Osteoblast (primary cell): ENCODE results near the gene TLR4.

DNA sequence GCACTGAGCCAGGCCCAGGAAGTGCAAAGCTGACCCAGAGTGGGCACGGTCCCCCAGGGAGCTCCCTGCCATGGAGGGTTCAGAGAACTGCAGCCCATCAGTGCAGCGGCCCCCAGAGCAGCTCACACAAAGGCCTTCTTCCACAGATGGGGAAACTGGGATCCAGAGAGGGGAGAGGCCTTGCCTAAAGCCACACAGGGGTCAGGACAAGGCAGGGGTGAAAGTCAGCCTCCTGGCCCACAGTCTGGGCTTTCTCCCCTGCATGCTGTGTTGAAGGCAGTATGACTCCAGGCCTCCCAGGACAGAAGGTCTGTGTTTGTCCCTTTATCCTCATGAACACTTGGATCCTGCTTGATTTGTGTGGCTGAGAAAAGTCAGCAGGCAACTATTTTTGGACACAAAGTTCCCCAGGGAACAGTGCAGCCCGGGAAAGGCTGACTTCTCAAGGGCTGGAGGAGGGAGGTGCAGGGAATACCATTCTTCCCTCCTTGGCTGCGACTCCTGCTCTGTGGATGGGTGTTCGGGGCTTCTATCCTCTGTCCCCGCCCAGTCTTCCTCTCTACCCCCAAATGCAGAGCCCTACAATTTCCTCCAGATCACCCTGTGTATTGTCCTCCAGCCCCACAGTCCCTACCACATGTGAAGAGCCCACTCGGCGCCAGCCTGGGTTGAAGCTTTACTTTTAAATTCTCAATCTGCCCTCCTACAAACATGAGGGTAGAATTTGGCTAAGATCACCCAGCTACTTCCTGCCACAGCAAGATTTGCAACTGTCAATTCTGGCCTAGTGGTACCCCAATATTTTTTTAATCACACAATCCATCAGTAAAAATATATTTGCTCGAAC lies 4.2 kb downstream of the AKNA start:
- CAGE, long polyA plus RNA = no peak
- RRBS = no CpG with 5 or more reads among the region's 9 CpGs

DNA sequence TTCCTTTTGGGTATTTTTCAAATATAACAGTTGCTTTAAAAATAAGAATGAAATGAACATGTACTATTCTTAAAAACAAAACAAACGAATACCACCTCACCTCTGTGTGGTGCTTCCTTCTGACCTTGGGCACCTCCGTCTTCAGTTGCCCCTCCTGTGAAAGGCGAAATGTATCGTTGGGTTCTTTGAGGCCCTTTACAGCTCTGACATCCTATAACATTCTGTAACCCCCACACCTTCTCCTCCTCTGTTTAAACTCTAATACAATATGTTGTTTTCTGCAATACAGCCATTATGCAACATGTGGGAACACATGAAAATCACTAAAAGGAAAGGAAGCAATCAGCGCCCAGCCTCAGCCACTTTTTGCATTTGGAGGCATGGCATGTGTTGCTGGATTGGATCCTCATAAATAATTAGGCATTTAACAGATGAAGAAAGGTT lies 6.5 kb upstream of the AKNA start:
- CAGE, long polyA plus RNA = no peak
- RRBS = no CpG with 5 or more reads among the region's 5 CpGs

DNA sequence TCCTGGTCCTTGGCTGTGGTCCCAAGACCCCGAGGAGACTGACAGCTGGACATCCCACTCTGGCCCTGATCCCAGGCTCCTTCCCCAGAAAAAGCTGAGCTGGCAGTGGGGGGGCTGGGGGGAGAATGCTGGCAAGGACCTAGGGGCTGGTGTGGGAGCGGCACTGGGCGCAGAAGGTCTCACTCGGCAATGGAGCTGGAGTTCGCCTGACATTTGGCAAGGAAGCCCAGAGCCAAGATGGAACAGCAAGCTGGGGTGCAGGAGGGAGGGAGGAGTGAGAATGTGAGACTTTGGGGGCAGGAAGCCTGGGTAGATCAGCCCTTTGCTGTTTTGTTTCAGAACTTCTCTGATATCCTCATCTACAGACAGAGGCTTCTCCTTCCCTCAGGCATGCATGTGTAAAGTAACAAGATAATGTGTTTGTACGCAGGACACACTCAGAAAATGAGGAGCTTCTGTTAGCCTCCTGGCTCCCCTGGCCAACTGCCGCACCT lies 7.1 kb upstream of the AKNA start:
- CAGE, long polyA plus RNA = no peak
- RRBS = no CpG with 5 or more reads among the region's 7 CpGs

- CAGE, long polyA plus RNA = no peak
- RRBS = no CpG with 5 or more reads among the region's 16 CpGs
Measured at GRCh38 chr9:114402359-114403087, 14.7 kb upstream of the AKNA start.

DNA sequence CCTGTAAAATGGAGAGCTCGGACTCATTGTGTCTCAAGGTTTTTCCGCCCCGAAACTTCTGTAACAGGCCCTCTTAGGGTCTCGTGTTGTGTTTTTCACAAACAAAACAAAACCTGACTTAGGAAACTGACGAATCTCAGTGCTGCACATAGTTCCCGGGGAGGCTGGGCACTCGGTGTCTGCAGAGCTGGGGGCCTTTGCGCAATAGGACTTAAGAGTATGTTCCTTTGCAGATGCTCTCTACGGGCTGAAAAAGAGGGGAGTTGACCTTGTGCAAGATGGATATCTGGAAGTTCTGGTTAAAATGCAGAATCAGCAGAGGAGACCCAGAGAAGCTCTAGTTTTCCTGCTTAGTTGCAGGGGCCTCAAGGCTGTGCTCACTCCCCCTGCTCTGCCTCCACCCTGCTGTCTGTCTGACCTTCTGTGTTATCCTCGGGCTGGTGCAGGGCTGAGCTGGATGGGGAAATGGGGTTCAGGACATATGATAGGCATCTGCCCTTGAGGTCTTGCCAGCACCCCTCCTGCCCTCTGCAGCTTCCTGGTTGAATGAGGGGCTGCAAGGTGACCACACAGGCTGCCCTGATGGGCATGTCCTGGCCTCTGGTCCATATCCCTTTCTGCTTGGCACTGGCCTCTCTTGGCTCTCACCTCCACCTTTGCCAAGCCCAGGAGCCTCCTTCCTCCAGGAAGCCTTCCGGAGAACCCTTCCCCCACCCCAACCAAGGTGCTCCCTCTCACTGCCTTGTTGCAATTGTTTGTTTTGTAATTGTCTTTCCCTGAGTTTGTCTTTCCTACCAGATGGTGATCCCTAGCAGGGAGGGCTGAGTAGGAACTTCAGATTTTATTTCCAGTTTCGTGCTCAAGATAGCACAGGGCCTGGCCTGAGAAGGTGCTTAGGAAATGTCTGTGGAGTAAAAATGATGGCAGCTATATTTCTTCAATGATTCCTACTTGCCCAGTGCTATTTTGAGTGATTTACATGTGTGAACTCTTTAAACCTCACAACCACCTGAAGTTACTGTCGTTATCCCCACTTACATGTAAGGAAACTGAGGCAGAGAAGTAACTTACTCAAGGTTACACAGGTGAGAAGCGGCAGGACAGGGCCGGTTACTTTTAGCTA lies 1.3 kb downstream of the TMEM268 start:
- CAGE, long polyA plus RNA = no peak
- RRBS = no CpG with 5 or more reads among the region's 15 CpGs

GRCh38 chr9:114898534-114899212 lies 31.7 kb downstream of the TNFSF8 start:
- CAGE, long polyA plus RNA = no peak
- RRBS = no CpG with 5 or more reads among the region's 11 CpGs

DNA sequence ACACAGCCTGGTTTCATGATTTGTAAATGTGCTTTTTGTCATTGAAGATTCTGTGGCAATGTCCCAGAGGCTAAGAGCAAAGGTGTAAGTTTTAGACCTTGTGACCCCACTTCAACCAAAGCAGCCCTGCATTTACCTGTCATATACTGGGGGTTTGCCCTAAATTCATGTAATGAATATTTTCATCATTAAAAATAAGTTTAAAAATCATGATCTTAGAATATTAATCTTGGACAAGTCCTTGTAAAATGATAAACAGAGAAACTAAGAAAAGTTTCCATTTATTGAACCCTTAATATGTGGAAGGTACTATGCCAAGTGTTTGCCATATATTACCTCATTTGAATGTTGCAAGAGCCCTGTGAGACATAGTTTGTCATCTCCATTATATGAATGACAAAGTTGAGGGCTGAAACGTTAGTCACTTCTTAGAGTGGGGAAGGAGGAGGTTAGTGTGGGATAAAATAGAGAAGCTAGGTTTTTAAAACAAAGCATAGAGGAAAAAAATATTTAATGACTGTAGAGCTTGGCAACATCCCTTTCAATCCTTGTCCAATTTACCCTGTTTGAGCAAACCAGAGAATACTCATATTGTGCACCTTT lies 2.1 kb downstream of the TNC start:
- CAGE, long polyA plus RNA = no peak
- RRBS = no CpG with 5 or more reads among the region's 1 CpG

- CAGE, long polyA plus RNA = no peak
- RRBS = no CpG with 5 or more reads among the region's 6 CpGs
Measured at GRCh38 chr9:115295550-115296200, 177.7 kb upstream of the TNC start.

GRCh38 chr9:115395231-115395938 lies 277.4 kb upstream of the TNC start:
- CAGE, long polyA plus RNA = no peak
- RRBS = no CpG with 5 or more reads among the region's 2 CpGs

DNA sequence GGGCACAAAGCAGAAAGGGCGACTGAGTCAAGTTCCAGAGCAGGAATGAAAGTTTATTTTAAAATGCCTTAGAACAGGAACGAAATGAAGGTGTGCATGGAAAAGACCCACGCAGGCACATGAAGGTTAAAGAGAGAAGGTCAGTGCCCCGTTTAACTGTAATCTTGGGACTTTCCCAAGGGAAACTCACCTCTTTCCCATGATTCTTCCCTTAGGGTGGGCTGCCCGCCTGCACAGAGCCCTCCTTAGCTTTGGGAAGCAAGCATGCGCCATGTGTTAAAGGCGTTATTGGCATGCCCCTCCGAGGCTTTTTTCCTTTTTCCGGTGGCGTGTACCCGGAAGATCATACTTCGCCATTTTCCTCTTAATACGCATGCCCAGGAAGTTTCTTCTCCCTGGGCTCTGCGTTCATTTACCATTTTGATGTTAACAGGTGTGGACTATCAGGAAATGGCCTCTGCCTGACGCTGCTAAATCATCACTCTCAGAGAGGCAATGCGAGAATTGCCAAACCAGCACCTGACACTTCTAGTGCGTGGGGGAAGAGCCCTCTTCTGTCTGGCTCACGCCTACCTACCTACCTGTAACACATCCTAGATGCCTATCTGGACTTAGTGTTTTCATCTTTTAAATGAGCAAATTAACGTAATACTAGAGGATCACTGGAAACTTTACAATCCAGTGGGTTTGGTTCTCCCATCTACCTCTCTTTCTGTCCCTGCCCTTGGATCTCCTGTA lies 409.5 kb upstream of the PAPPA start:
- CAGE, long polyA plus RNA = no peak
- RRBS = no CpG with 5 or more reads among the region's 19 CpGs

DNA sequence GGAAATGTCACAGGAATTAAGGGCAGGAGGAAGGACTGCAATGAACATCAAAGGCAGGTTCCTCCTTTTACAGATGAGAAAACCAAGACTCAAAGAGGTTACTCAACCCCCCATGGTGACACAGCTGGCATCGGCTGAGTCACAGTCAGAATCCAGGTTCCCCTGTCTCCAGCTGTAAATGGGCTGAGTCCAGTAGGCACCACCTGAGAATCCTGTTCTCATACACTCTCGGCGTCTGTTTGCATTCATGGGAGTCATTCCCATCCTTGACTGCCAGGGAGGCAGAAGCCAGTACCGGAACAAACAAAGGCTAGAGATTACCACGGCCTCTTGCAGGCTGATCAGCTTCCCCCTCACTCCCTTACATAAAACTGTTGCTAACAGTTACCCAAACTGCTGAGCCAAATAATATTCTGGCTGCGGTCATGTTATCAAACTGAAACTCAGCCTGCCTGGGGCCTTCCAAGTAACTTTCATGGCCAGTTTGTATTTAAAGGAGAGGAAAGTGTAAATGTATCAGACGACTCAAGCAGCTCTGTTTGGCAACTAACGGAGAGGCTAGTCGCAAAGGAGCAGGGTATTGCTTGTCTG lies 201.7 kb downstream of the PAPPA start:
- CAGE, long polyA plus RNA = no peak
- RRBS = no CpG with 5 or more reads among the region's 9 CpGs

DNA sequence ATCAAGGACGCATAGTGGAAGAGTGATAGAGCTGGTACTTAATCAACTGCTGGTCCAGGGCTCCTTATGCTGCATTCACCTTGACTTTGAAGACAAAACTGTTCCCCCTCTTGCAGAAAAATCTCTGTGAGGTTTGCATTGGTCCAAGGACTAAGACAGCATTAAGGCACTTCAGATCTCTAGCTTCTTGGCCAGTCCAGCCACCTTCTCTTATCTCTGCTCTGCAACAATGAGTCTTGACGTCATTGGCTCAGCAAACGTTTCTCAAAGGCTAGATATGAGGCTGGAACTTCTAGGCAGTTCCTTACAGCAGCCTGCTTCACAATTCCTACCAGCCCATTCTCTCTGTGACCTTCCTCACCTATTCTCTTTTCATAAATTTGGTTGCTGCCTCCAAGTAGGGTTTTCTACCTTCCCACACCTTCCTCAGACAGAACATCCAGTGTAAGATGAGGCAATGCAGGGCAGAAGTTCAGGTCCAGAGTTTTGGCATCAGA lies 220.9 kb upstream of the TRIM32 start:
- CAGE, long polyA plus RNA = no peak
- RRBS = no CpG with 5 or more reads among the region's 3 CpGs

GRCh38 chr9:116549264-116549801 lies 137.8 kb upstream of the TRIM32 start:
- CAGE, long polyA plus RNA = no peak
- RRBS = no CpG with 5 or more reads among the region's 9 CpGs

DNA sequence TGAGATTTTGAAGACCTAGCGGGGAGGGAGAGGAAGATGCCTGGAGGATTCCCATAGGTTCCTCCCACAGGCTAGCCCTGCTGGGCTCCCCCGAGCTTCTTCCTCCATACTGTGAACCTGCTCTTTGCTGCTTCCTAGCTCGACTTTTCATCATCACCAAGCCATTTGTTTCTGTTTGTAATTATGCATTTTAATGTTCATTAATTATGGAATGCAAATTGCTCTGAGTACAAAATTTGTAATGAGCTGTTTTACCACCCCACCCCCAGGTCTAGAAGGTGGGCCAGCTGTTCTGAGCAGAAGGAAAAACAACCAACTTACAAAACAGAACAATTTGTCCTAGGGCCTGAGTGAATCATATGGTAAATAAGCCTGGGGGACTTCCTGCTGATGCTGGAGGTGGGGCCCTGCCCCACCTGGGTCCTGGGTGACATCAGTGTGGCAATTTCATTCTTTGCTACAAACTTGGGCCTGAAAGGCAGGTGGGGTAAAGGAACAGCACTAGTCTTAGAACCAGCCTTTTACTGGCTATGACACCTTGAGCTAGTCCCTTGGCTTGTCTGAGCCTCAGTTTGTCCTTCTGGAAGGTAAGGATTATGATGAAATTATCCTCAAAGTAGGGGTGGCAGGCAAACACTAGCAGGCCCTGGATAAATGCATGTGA lies 150.4 kb downstream of the TRIM32 start:
- CAGE, long polyA plus RNA = no peak
- RRBS = no CpG with 5 or more reads among the region's 3 CpGs

- CAGE, long polyA plus RNA = no peak
- RRBS = no CpG with 5 or more reads among the region's 2 CpGs
Measured at GRCh38 chr9:117552530-117552729, 137.6 kb upstream of the ASTN2 start.

DNA sequence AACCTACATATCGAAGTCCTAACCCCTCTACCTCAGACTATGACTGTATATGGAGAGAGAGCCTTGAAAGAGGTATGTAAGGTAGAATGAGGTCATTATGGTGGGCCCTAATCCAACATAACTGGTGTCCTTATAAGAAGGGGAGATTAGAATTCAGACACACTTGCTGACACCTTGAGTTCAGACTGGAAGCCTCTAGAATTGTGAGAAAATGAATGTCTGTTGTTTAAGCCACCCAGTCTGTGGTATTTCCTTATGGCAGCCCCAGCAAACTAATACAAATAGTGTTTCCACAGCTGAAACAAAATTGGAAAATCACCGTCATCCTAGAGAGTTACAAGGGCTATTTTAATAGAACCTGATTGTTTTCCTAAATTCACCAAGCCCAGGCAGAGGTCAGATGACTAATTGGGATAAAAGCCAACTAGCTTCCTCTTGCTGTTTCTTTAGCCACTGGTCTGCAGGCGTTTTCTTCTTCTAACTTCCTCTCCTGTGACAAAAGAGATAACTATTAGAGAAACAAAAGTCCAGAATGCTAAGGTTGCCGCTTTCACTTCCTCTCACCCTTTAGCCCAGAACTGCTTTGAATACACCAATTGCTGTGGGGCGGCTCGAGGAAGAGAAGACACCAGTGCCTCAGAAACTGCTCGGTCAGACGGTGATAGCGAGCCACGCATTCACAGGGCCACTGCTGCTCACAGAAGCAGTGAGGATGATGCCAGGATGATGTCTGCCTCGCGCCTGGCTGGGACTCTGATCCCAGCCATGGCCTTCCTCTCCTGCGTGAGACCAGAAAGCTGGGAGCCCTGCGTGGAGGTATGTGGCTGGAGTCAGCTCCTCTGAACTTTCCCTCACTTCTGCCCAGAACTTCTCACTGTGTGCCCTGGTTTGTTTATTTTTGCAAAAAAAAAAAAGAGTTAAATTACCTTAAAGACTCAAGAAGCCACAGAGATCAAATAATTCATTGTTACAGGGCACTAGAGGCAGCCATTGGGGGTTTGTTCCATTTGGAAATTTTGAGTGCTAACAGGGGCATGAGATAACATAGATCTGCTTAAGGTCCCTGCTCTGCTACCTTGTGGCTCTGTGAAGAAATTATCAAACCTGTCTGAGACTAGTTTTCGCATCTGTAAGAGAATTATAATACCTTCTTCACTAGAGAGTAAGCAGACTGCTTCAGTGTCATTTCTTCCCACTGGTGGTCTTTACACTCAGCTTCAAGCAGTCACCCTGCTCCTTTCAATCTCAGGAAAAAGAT lies at the start of gene TLR4:
TSS of gene TLR4 (plus strand) at position 654 of the 1,258 bp plus-strand sequence.
- CAGE, long polyA plus RNA = no peak
- RRBS = no CpG with 5 or more reads among the region's 15 CpGs

GRCh38 chr9:117725386-117725641 lies 21.1 kb downstream of the TLR4 start:
- CAGE, long polyA plus RNA = no peak
- RRBS = no CpG with 5 or more reads among the region's 2 CpGs

- CAGE, long polyA plus RNA = no peak
- RRBS = no CpG with 5 or more reads among the region's 6 CpGs
Measured at GRCh38 chr9:120366535-120367079, 213.4 kb downstream of the CDK5RAP2 start.

DNA sequence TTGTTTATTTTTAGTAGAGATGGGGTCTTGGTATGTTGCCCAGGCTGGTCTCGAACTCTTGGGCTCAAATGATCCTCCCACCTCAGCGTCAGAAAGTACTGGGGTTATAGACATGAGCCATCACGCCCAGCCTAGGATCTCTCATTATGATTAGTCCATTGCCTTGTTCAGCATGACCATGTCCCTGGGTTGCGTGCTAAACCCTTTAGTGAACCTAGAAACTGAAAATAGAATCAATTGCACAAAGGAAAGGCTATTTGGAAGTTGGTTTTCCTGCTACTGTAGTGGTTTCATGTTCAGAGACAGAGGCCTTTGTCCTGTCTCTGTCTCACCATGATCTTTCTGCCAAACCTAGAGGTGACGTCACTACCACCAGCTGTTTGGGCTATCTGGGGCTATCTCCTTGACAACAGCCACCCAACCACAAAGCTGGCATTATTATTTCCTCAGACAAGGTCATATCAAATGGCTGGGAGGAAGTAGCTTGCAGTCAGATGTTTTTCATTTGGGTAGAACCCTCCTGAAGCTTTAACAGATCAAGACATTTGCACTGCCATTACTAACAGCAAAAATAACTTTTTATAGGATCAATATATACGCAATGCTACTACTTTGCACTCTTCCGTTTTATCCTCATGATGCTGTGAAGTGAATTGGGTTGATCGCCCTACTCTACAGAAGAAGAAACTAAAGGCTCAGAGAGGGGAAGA lies 4.0 kb upstream of the CDK5RAP2 start:
- CAGE, long polyA plus RNA = no peak
- RRBS = no CpG with 5 or more reads among the region's 8 CpGs

DNA sequence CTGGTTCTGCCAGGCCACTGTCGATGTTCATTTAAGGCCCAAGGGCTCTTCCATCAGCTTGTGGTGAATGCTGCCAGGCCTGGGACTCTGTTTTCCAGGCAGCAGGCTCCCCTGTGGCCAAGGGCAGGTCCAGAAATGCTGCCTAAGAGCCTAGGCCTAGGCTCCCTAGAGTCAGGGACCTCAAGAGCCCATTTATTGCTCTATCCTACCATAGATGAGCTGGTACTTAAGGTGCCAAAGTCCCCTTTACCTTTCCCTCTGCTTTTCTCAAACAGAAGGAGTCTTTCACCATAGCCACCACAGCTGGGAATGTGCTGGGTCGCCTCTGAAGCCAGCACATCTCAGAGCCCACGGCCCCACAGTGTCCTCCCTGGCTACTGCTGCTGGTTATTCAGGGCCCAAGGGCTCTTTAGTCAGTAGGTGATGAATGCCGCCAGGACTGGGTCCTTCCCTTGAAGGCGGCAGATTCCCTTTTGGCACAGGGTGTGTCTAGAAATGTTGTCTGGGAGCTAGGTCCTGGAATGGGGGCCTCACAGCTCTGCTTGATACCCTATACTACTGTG lies 33.4 kb downstream of the MEGF9 start:
- CAGE, long polyA plus RNA = no peak
- RRBS = no CpG with 5 or more reads among the region's 5 CpGs